Uterus (tissue), 7 donors: ENCODE measurements around the genes ZP3 and GNAI1.

DNA sequence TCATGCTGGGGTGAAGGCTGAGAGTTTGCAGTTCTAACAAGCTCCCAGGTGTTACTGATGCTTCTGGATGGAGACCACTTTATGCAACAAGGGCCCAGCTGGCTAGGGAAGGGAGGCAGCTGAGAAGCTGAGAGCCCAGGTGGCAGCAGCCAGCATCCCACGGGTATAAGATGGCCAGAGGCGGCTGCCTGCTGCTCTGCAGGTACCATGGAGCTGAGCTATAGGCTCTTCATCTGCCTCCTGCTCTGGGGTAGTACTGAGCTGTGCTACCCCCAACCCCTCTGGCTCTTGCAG, at the start of gene ZP3:
Gene ZP3, plus strand, starts transcription at position 193 of the 294 bp plus-strand sequence.
- PRO-cap, 4 experiments: no peak in any of the 4 experiments
- RAMPAGE, long total RNA, 2 experiments: no peak in any of the 2 experiments
- RRBS: no CpG with 5 or more reads among the region's 2 CpGs

- PRO-cap, 4 experiments: no peak in any of the 4 experiments
- RAMPAGE, long total RNA, 2 experiments: no peak in any of the 2 experiments
- RRBS: no CpG with 5 or more reads among the region's 22 CpGs
These were observed 18.9 kb downstream of the DTX2 start for GRCh38 chr7:76480113-76481013.

- PRO-cap, 4 experiments: peak in 4 of 4 experiments; most common plus-strand start chr7:76549333 (in 2); most common minus-strand start chr7:76549234 (in 4)
- RAMPAGE, long total RNA, 2 experiments: start-site peak on the plus strand in 1 of 2 experiments, at chr7:76549331-76549727 at its widest, 6 to 7 reads per replicate
- RRBS: no CpG with 5 or more reads among the region's 76 CpGs
These were observed 6.1 kb upstream of the SPDYE16 start for GRCh38 chr7:76548904-76549980.

DNA sequence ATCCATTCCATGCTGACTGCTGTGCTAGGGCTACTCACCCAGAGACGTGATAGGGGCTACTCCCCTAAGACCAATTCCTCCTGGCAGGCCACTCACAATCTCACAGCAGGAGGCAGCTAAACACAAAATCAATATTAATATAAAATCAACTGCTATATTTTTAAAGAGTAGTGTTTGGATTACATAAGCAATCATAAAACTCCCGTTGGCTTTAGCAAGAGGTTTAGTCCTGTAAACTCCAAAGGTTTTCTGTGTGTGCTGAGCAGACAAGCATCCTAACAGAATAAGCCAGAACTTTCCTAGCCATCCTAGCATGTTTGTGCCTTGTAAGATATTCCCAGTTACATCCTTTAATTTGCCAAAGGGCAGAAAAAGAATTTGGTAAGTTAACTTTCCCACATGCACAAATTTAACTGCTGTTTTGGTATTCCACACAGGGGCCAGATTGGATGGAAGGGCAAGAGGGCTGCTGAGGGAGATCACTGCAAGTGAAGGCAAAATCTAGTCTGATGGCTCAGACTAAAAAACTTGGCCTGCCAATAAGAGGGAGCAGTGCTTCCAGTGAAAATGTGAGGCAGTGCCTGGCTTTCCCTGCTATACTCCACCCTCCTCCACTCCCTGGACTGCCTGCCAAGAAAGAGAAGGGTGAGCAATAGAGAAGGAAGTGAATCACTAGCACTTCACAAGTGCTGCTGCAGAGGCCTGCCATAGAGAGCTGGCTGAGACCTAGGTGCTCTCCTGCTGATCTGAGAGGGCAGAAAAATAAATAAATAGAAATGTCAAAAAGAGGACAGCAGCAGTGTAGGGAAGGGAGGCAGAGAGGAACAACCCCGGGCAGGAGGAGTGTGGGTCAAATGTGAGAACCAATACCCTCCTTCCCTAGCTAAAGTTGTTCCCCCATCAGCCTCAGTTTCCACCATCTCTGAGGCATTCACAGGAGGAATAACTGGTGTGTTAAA, 40.0 kb upstream of the SPDYE16 start:
- PRO-cap, 4 experiments: peak in 1 of 4 experiments; most common plus-strand start position 708 of the sequence (in 1)
- RAMPAGE, long total RNA, 2 experiments: no peak in any of the 2 experiments
- RRBS: no CpG with 5 or more reads among the region's 3 CpGs

DNA sequence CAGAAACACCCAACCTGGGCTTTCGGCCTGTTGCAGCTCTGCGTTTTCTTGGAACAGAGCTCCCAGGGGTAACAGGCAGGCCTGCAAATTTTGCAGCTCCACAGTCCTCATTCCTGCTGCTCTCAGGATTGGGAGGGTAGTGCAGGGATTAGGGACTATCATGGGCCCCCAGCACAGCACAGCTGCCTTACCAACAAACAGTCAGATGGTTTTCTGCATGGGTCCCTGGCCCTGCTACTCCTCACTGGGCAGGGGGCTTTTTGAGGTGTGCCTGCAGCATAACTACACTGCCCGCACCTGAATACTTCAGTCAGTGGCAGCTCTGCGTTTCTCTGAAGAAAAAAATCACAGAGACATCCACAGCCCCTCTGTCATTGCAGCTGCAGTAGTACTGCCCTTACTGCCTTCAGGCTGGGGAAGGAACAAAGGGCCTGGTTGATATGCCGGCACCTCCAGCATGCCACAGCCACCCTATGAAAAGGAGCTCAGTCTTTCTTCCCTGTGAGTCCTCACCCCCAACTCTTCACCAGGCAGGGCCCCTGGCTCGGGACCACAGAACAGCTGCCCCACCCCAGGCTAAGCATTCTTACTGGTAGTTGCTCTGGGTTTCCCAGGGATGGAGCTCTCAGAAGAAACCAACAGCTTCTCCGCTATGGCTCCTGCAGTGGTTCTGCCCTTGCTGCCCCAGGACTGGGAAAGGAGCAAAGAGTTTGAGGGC, 36.2 kb downstream of the POMZP3 start:
- PRO-cap, 4 experiments: no peak in any of the 4 experiments
- RAMPAGE, long total RNA, 2 experiments: start-site peak on the plus strand in 1 of 2 experiments, centred at position 310 of the sequence, 5 reads per replicate
- RRBS: no CpG with 5 or more reads among the region's 7 CpGs

DNA sequence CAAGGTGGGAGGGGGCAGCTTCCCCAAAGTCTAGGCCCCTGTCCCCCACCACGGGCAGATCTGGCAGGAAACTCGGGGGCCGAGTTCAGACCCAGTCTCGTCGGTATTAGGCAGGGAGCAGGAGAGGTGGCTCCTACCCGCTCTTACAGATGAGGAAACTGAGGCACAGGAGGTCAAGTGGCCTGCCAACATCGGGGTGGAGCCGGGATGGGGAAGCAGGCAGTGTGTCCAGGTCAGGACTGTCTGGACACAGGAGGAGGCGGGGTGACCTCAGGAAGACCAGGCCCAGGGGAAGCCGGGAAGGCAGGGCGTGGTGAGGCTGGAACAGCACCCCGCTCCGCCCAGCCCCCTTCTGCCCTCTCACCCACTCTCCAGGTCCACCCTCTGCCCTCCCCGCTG, 26.2 kb downstream of the SPDYE17 start:
- PRO-cap, 4 experiments: peak in 2 of 4 experiments; most common minus-strand start position 245 of the sequence (in 2)
- RAMPAGE, long total RNA, 2 experiments: no peak in any of the 2 experiments
- RRBS: no CpG with 5 or more reads among the region's 14 CpGs

DNA sequence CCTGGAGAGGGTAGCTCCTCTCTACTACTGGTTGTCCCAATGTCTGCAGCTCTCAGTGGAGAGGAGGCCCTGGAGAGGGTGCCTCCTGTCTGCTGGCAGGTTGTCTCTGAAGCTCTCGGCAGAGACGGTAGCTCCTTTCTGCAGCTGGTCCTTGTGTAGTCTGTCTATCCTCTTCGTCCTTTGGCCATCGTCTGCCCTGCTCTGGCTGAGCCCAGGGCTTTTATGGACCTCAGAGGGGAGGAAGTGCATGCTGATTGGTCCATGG, 4.1 kb downstream of the CCDC146 start:
- PRO-cap, 4 experiments: no peak in any of the 4 experiments
- RAMPAGE, long total RNA, 2 experiments: no peak in any of the 2 experiments
- RRBS: no CpG with 5 or more reads among the region's 4 CpGs

- PRO-cap, 4 experiments: no peak in any of the 4 experiments
- RAMPAGE, long total RNA, 2 experiments: no peak in any of the 2 experiments
- RRBS: no CpG with 5 or more reads among the region's 4 CpGs
These were observed 24.8 kb upstream of the FGL2 start for GRCh38 chr7:77224305-77225012.

DNA sequence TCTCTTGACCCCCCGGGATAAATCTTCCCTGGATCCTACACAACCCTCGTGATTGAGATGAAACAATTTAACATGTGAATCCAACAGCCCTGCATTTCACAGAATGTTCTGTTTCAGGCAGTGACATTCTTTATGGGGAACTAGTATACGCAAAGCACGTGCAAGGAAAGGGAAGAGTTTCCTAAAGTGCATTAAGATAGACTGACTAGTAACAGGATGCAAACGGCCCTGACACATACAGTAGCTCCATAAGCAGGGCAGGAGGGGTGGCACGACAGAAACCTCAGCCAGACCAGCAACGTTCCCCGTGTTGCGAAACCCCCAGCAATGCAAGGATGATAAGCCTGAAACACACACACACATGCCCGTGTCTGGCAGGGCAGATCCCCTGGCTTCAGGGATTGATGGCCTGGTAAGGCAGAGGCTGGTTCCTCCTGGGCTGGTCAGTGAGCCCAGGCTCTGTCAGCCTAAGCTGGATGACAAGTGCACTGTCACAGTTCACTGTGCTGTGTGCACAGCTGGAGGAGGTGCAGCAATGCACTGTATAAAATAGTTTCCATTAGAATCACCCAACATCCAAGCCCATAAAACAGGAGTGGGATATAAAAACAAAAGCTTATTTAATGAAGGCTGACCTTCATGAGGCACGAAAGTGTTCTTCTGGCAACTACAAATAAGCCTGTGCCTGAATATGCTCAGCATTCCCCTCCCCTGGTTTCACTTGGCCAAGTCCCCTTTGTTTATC, 89.0 kb downstream of the GSAP start:
- PRO-cap, 4 experiments: peak in 1 of 4 experiments; most common plus-strand start position 208 of the sequence (in 1)
- RAMPAGE, long total RNA, 2 experiments: no peak in any of the 2 experiments
- RRBS: no CpG with 5 or more reads among the region's 11 CpGs

GRCh38 chr7:77479355-77479882, 57.7 kb upstream of the PTPN12 start:
- PRO-cap, 4 experiments: no peak in any of the 4 experiments
- RAMPAGE, long total RNA, 2 experiments: no peak in any of the 2 experiments
- RRBS: no CpG with 5 or more reads among the region's 2 CpGs

- PRO-cap, 4 experiments: no peak in any of the 4 experiments
- RAMPAGE, long total RNA, 2 experiments: no peak in any of the 2 experiments
- RRBS: no CpG with 5 or more reads among the region's 4 CpGs
These were observed 55.6 kb upstream of the PTPN12 start for GRCh38 chr7:77481440-77482045.

- PRO-cap, 4 experiments: no peak in any of the 4 experiments
- RAMPAGE, long total RNA, 2 experiments: no peak in any of the 2 experiments
- RRBS: no CpG with 5 or more reads among the region's 2 CpGs
These were observed 55.1 kb upstream of the PTPN12 start for GRCh38 chr7:77482046-77482256.

DNA sequence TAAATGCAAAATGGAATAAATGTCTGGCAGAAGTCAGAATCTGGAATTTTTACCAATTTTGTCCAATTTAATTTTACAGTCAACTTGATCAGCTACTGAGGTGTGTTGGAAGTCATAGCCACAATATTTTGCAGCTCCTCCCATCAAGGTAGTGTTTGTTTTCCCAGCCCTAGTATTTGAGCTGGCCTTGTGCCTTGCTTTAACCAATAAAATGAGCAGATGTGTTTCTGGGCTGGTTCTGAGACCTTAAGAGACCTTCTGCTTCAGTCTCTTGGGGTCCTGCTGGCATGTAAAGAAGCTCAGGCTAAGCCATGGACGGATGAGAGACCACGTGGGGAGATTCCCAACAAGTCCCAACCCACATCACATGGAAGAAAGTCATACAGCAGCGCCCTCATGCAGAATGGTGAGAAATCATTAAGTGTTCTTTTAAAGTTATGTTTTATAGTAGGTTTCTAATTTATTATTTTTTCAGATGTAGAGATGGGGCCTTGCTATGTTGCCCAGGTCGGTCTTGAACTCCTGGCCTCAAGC, 42.6 kb upstream of the RSBN1L start:
- PRO-cap, 4 experiments: no peak in any of the 4 experiments
- RAMPAGE, long total RNA, 2 experiments: no peak in any of the 2 experiments
- RRBS: no CpG with 5 or more reads among the region's 4 CpGs

- PRO-cap, 4 experiments: no peak in any of the 4 experiments
- RAMPAGE, long total RNA, 2 experiments: no peak in any of the 2 experiments
- RRBS: no CpG with 5 or more reads among the region's 1 CpG
These were observed 28.1 kb upstream of the GNAI1 start for GRCh38 chr7:80106484-80107011.

- PRO-cap, 4 experiments: peak in 4 of 4 experiments; most common plus-strand start chr7:80135116 (in 4); most common minus-strand start chr7:80134698 (in 3)
- RAMPAGE, long total RNA, 2 experiments: start-site peak on the plus strand in 1 of 2 experiments, at chr7:80134867-80134874 at its widest, 35 reads per replicate
- RRBS: 3% methylated on average over 11 of the region's 103 CpGs
These were observed at the start of gene GNAI1 for GRCh38 chr7:80134206-80135308. Gene GNAI1 (plus strand): TSS chr7:80134831.

GRCh38 chr7:80210470-80210780, 75.8 kb downstream of the GNAI1 start:
- PRO-cap, 4 experiments: no peak in any of the 4 experiments
- RAMPAGE, long total RNA, 2 experiments: no peak in any of the 2 experiments
- RRBS: no CpG with 5 or more reads among the region's 3 CpGs

DNA sequence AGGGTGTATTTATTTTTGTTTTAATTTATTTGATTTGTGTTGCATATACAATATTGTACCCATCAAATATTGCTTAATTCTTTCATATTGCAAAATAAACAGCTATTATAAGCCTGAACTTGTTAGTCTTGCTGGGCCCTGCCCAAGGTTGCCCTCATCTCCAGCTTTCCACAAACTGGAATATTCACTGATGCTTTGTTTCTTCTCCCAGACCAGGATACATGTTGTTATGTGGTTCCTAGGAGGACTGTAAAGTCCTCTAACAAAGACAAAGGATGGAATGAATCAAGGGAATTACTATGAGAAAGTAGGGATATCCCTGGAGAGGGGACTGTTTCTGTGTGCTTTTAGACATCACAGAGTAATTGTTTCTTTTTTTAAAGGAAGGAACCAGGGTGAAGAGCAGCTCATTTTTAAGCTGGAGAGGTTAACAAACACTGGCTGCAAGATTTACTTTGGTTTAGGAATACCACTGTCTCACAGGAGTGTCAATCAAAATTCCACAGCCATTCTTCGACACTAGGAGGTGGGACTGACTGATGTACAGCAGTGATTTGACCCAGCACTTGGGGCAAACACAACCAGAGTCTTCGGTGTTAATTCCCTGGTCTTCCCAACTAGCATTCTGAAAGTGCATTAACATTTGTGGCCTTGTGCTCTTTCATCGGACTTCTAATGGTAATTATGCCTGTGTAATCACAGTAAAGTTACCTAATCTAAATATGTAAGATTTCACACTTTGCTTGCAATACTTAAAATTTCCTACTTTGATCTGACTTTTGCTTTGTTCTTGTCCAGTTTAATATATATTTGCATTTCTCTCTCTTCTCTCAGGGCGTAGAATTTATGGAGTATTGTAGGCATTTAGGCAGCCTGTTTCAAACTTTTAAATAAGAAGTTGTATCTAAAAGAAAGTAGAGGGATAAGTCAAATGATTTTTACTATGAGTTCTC, 14.7 kb upstream of the CD36 start:
- PRO-cap, 4 experiments: no peak in any of the 4 experiments
- RAMPAGE, long total RNA, 2 experiments: no peak in any of the 2 experiments
- RRBS: no CpG with 5 or more reads among the region's 4 CpGs

GRCh38 chr7:80758330-80758569, 119.8 kb downstream of the CD36 start:
- PRO-cap, 4 experiments: no peak in any of the 4 experiments
- RAMPAGE, long total RNA, 2 experiments: no peak in any of the 2 experiments
- RRBS: no CpG with 5 or more reads among the region's 5 CpGs

- PRO-cap, 4 experiments: no peak in any of the 4 experiments
- RAMPAGE, long total RNA, 2 experiments: no peak in any of the 2 experiments
- RRBS: no CpG with 5 or more reads among the region's 2 CpGs
These were observed 23.4 kb upstream of the SEMA3C start for GRCh38 chr7:80942110-80942735.

DNA sequence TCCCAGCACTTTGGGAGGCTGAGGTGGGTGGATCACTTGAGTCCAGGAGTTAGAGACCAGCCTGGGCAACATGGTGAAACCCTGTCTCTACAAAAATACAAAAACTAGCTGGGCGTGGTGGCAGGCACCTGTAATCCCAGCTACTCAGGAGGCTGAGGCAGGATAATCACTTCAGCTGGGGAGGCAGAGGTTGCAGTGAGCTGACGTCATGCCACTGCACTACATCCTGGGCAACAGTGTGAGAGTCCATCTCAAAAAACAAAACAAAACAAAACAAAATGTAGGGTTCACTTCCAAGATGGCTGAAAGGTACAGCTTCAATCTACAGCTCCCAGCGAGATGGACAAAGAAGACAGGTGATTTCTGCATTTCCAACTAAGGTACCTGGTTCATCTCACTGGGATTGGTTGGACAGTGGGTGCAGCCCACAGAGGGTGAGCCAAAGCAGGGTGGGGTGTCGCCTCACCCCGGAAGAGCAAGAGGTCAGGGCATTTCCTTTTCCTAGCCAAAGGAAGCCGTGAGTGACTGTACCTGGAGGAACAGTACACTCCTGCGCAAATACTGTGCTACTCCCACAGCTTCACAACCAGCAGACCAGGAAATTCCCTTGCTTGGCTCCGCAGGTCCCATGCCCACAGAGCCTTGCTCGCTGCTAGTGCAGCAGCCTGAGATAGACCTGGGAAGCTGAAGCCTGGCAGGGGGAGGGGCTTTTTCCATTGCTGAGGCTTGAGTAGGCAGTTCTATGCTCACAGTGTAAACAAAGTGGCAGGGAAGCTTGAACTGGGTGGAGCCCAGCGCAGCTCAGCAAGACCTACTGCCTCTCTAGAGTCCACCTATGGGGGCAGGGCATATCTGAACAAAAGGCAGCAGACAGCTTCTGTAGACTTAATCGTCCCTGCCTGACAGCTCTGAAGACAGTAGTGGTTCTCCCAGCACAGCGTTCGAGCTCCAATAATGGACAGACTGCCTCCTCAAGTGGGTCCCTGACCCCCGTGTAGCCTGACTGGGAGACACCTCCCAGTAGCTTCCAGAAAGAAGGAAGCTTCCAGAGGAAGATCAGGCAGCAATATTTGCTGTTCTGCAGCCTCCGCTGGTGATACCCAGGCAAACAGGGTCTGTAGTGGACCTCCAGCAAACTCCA, 291.3 kb downstream of the HGF start:
- PRO-cap, 4 experiments: no peak in any of the 4 experiments
- RAMPAGE, long total RNA, 2 experiments: no peak in any of the 2 experiments
- RRBS: no CpG with 5 or more reads among the region's 15 CpGs